Renal cortical epithelial cell (primary cell): ENCODE measurements around the genes VDR, ANP32D and LALBA.

DNA sequence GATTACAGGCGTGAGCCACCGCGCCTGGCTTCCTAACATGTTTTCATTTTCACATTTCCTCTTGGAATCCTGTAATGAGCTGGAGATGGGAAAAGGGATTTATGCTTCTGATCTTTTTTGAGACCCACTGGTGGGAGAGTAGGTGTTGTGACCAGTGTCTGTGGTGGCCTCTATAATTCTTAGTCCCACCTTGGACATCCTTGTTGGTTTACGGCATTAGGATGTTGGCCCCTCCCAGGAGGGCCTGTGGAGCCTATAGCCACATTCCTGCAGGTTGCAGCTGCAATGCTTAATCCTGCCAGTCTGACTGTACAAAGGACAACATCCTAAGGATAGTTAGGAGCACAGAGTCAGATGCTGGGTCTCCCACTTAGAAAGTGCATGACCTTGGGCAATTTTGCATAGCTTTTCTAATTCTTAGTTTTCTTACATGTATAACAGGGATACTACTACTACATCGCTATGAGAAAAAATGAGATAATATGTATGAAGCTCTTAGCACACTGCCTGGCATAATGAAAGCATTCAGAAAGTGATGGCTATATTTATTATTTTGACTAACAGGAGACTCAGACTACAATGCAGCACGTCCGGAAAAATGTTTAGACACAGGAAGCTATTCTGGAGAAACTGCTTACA, 150.9 kb upstream of the SLC38A2 start:
- RRBS, result no CpG with 5 or more reads among the region's 7 CpGs

DNA sequence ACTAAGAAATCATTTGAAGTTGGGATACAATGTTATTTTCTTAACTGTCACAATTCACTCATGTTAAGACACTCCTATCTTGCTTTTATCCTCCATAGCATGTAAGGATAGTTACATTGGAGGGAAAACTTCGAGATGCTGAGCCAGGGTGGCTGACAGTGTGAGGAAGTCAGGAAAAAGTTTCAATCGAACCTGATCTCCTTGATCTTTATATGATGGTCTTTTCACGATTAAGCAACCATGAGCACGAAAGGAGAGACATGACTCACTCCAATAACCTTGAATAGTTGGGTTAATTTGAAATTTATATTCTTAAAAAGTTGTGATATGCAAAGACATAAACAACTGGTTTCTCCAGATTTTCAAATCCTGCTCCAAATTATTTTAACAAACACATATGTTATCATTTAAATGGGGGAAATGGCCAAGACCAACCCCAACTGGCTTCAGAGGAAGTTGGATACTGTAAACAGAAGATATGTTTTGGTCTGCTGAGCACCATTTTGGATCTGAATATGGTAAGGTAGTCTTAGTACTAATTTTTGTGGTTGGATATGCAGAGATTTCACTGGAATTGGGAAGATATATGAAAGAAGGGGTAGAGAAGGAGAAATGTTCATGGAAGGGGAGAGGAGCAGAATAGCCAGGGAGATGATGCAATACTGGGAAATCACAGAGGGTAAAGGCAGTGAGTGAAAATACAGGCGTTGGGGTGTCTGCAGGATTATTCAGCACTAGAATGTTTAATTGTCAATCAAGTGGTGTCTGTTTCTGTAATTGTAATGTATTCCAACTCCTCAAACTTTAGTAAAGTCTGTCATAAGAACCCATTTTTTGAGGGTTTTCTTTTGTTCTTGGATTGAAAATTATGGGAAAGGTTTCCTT, 185.2 kb upstream of the SLC38A2 start:
- RRBS, result no CpG with 5 or more reads among the region's 5 CpGs

GRCh38 chr12:46662996-46663791, 162.6 kb downstream of the SLC38A4 start:
- RRBS, result no CpG with 5 or more reads among the region's 3 CpGs

DNA sequence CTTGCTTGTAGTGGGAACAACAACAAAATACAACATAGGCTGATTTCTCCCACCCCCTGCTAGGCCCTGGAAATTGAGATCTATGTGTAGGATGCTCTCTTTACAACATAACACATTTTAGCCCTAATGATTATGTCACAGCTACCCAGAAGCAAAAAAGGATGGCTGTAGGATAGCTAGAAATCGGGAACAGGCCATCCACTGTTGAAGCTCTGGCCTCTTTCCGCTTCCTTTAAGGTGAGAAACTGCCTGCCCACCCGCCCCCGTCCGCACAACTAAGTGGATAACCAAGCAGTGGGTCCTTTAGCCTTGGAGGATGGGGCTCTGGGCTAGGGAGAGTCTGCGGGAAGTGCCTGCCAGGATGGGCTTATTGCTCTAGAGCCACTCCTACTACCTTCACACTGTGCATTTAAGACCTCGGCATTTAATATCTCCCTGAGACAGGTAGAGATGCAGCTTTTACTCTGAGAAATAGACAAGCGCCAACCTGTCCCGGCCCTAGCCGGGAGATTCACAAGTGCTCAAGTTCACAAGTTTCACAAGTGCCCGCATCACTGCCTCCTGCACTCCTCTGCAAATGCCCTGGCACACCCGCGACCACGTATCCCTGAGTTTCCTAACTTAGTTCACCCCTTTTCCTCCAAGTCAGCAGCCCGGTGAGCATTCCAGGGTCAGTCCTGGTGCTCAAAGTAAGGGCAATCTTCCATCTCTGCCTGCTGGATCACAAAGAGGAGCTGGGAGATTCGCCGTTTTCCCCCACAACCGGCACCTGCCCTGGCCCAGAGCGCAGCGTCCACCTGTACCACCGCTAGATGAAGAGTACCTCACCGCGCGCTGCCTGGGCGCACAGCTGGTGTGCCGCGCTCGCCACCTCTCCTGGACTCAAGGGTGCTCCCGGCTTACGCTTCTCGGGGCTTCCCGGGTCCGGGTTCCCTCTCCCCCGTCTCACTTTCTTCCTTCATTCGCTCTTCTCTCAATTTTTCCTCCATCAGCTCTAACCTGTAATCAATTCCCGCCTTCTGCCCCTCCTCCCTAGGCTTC, 4.9 kb upstream of the SLC38A4 start:
- RRBS, result no CpG with 5 or more reads among the region's 36 CpGs

DNA sequence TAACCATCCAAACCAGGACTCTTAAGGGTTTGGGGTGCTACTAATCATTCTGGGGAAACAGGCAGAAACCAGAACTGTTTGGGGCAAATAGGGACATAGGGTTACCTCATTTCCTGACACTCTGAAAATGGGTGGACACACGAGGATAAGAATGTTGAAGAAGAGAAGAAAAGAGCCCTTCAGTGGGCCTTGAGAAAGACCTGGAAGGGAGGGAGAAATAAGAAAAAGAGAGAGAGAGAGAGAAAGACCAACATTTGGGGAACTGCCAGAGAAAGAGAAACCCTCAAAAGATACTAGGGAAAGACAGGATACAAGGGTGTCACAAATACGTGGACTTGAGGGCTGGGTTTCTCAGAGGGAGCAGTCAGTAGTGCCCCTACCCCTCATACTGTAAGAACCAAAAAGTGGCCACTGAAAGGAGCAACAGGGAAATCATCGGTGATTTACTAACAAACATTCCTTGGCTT, 143.2 kb upstream of the AMIGO2 start:
- RRBS, result no CpG with 5 or more reads among the region's 3 CpGs

- RRBS, result no CpG with 5 or more reads among the region's 9 CpGs
These were observed 151.8 kb upstream of the AMIGO2 start for GRCh38 chr12:47231470-47232081.

- RRBS, result no CpG with 5 or more reads among the region's 8 CpGs
These were observed 297.7 kb upstream of the AMIGO2 start for GRCh38 chr12:47377332-47378057.

- RRBS, result 83% methylated on average over 4 of the region's 16 CpGs
These were observed 14.5 kb upstream of the ENDOU start for GRCh38 chr12:47739667-47740350.

DNA sequence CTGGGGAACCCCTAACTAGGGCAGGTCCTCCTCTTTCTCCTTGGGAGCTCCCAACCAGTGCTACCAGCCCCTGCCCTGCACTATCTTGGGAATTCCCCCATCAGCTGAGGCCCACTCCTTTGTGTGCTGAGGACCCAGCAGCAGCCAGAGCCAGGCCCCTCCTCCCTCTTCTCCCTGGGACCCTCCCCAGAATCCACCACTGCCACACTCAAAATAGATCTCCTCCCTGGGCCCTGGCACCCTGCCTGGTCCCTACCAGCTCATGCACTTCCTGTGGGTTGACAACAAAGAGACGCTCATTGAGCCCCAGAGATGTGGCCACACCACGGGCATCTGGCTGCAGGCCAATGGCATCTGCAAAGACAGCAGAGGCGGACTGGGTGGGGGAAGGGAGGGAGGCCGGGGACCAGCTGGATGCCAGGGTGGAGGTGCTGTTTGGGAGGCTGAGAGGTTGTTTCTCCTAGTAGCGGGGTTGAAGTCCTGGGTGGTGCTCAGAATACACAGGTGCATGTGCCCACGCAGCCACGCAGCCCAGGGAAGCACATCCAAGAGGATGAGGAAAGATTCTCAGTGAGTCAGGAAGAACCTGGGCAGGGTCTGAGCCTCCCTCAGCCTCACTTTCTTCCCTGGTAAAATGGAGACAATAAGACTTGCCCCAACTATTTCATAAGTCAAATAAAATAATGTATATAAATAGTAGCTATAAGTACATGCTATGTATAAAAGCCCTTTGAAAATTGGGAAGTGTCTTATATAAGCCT, 16.1 kb upstream of the ENDOU start:
- RRBS, result no CpG with 5 or more reads among the region's 7 CpGs

GRCh38 chr12:47749063-47749569, 9.6 kb downstream of the RAPGEF3 start:
- RRBS, result no CpG with 5 or more reads among the region's 7 CpGs

GRCh38 chr12:47755480-47756677, 2.8 kb downstream of the RAPGEF3 start:
- RRBS, result no CpG with 5 or more reads among the region's 13 CpGs

DNA sequence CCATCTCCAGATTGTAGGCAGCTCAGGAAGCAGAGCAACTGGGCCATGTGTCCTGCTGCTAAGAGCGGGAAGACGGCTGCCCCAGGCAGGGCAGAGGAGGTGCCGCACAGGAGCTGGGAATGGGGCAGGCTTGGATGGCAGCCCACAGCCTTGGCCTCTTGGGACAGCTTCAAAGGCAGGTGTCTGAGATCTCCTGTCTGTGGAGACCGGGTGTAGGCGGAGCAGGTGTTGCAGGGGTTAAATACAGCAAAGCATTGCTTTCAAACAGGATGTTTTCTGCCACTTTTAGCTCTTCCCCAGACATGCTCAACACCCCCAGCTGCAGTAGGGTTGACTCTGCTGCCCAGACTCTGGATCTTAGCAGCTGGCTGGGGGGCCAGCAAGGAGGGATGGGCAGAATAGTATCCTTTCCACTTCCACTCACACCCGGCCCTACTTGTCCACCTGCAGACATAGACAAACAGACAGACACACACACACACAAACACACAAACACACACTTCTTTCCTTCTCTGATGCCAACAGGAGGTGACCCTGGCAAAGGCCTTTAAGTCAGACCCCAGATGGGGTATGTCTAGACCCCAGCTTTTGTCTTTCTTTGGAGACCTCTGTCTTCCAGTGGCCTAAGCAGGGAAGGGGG, 21.5 kb downstream of the VDR start:
- RRBS, result no CpG with 5 or more reads among the region's 6 CpGs

DNA sequence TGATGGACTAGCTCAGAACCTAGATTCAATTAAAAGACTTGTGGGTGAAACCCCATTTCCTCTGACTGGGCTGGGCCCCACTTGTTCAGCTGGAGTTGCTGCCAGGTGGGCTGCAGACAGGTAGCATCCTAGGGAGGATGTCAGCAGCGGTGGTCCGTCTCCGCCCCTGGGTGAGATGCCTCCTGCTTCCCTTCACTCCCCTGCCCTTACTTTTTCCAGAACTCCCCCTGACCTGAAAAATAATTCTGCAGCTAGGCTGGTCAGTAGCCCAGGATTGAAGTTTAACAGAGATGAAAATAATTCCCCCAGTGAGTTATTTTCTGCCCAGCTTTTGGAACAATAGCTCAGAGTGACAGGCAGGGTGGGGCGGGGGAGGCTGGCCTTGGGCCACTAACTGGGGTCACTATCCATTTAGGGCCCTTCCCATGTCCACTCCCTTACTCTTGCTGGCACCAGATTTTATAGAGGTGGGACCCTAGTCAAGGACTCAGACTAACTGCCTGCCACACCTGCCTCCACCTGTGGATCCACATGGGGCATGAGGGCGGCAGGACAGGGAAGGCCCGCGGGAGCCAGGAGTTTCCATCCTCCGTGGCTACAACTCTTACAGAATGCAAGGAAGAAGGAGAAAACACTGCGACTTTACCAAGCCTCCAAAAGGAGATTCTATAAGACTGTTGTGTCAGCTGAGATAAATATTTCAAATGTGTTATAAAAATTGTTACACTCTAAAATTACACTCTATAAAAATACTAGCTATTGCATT, 10.2 kb downstream of the VDR start:
- RRBS, result no CpG with 5 or more reads among the region's 9 CpGs

GRCh38 chr12:47904456-47905260, at the start of gene VDR:
Gene VDR (minus strand): TSS chr12:47904994.
- RRBS, result 1% methylated on average over 17 of the region's 49 CpGs

GRCh38 chr12:48122300-48123149, 3.4 kb downstream of the PFKM start:
- RRBS, result no CpG with 5 or more reads among the region's 4 CpGs

DNA sequence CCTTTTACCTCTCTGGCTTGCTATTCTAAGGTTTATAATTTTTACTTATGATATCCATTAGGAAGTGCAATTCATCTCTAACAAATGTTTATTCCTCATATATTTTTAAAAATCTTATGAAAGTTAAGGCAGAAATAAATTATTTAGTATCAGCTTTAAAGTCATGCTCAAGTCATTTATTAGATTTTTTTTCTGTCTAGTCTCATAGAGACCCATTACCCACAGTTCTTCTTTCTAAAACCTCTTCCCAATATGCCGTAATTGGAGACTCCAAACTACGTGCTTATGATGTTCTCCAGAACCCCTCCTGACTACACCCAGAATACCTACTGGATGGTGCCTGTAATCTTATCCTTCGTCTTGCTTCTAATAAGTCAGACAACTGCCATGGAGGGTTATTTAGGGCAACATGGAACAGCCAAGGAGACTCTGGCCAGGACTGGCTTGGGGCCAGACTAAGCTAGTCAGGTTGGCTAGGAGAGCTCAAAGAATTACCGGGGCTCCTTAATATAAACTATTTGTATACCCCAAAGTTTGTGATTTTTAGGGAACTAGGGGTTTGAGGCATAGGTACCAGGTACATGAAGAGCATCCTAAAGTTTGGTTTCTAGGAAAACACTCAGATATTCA, 6.7 kb downstream of the PFKM start:
- RRBS, result no CpG with 5 or more reads among the region's 4 CpGs

GRCh38 chr12:48472228-48472744, at the start of gene ANP32D:
Gene ANP32D (plus strand): TSS chr12:48472559.
- RRBS, result no CpG with 5 or more reads among the region's 10 CpGs

- RRBS, result no CpG with 5 or more reads among the region's 1 CpG
These were observed at the start of gene LALBA for GRCh38 chr12:48569901-48570345. Gene LALBA (minus strand): TSS chr12:48570046.

DNA sequence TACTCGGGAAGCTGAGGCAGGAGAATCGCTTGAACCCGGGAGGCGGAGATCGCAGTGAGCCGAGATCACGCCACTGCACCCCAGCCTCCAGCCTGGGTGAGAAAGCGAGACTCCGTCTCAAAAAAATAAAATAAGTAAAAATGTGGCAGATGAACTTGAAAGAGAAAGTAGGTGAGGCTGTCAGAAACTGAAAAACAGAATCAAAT, 708 bp upstream of the CCNT1 start:
- RRBS, result no CpG with 5 or more reads among the region's 9 CpGs